Ureter (tissue), 1 donor: ENCODE measurements around a stretch of chr6.

DNA sequence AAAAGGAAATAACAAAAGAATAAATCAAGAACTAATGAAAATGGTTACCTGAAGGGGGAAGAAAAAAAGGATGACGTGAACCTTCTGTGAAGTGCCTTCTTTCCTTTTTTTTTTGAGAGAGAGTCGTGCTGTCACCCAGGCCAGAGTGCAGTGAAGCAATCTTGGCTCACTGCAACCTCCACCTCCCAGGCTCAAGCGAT lies 30.0 kb downstream of the RANBP9 start:
- PRO-cap: no peak

GRCh38 chr6:13702752-13704012 lies 8.5 kb downstream of the RANBP9 start:
- PRO-cap: no peak

- PRO-cap: no peak
Measured at GRCh38 chr6:13767193-13767921, 47.0 kb downstream of the MCUR1 start.

GRCh38 chr6:13793790-13794546 lies 20.4 kb downstream of the MCUR1 start:
- PRO-cap: no peak

DNA sequence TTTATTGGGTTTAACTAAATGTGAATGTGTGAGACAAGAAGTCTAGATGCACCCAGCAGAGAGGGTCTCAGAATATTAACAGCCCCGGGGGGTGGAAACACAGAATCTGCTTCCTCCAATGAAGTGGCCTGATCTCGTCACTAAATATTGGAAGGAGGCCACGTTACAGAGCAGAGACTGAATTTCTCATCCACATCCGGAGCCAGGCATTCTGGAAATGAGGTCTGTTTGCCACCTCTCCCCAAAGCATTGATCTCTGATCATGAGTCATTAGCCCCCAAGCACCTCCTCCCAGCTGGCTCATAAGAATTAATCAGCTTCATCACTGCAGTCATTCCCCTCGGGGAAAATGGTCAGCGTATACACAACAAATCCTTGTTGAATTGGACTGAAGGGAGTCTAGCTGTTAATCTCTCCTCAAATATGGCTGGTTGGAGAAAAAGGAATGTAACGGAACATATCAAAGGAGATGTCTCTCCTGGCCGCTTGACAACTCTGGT lies 76.5 kb downstream of the RNF182 start:
- PRO-cap: no peak

DNA sequence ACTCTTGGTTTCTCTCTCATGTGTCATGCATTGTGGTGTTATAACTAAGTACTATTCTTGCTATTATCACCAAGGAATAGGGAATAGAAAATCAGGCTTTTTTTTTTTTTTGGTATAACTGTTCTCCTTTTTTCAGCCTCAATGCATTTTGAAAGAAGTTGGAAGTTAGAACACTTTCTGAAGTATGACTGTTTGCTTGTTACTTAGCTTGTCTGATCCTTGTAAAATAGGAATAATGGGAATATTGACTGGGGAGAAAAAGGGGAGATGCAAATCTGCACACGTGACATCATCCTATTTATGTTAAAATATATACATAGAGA lies 26.1 kb upstream of the CD83 start:
- PRO-cap: no peak

GRCh38 chr6:14136072-14136924 lies 18.7 kb downstream of the CD83 start:
- PRO-cap: no peak

GRCh38 chr6:14258812-14259061 lies 141.2 kb downstream of the CD83 start:
- PRO-cap: unidirectional peak, plus-strand start at chr6:14258867

DNA sequence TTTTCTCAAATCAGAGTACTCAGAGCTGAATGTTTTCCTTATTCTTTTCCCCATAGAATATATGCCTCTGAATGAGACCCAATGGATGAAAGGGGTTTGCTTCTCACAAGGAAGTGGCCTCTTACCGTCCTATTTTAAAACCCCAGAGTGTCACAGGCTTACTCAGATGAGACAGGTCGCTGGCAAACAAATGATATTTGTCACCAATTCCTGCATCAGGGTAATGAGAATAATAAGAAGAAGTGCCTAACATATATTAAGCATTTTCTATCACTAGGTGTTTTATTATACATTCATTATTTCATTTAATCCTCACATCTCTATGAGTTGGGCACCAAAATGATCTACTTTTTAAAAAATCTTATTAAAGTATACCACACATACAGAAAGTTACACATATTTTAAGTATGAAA lies 538.7 kb downstream of the CD83 start:
- PRO-cap: no peak

DNA sequence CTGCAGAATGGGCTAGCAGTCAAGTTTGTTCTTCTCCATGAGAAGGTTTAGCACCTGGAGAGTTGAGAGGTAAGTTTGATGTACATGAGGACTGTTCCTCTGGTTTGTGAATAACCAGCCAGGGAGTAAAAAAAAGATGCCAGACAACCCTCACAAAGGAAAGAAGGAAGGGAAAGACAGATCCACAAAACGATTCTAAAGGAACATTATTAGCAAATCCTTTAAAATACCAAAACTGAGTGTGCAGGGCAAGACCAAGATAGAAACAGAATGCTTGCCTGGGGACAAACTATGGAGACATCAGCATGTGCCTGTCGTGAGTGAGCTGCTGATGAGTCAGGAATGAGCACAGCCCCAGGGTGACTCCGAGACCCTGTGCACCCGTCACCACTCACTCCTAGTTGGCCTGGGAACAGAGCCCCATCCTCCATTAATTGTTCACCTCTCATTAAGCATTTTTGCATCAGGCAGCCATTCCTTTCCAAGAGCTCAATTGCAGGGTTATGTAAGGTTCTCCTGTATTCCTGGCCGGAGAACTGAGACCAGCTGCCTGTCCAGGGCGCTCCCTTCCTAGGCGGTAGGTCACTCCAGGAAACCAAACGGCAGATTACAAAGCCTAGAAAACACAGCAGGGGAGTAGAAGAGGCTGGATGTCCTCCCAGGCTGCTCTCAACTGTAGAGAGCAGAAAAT lies 532.9 kb upstream of the JARID2 start:
- PRO-cap: no peak

DNA sequence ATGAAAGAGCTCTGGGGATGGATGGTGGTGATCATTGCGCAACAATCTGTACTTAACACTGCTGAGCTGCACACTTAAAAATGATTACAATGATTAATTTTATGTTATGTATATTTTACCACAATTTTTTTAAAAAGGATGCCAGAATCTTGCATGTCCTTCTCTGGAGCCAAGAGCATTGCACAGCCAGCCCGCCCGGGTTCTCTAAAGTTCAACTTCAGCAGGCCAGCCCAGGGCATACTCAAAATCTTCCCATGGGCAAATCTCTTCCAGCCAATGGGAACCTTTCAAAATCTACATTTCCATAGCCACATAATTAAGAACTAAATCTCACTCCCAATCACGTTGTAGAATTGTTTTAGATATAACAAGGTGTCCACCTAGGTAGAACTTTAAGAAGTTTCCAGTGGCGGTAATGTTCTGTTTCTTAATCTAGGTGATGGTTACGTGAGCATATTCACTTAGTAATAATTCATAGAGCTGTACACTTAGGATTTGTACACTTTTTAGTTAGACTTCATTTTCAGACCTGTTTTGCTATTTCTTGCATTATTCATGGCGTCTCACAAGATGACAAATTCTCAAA lies 518.5 kb upstream of the JARID2 start:
- PRO-cap: no peak

DNA sequence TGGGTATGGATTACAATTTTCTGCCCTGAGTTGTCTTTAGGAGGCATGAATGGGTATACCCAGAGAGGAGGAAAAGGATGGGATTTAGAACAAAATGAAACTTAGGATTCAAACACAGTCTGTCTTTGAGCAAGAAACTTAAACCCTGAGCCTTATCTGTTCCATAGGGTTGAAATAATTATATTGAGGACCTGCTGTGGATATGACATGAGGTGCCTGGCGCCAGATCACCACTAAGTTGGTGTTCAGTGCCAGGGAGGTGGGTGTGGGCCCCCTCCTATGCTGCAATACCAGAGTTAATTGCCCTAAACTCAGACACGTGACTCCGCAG lies 419.5 kb upstream of the JARID2 start:
- PRO-cap: no peak

GRCh38 chr6:14871228-14871635 lies 374.6 kb upstream of the JARID2 start:
- PRO-cap: no peak

DNA sequence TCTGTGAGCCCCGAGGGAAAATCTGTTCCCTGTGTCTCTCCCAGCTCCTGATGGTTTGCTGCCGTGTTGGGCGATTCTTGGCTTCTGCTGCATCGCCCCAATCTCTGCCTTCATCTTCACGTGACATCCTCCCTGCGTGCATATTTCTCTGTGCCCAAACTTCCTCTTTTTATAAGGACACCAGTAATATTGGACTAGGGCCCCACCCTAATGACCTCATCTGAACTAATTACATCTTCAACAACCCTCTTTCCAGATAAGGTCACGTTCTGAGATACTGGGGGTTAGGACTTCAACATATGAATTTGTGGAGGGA lies 355.7 kb upstream of the JARID2 start:
- PRO-cap: no peak

DNA sequence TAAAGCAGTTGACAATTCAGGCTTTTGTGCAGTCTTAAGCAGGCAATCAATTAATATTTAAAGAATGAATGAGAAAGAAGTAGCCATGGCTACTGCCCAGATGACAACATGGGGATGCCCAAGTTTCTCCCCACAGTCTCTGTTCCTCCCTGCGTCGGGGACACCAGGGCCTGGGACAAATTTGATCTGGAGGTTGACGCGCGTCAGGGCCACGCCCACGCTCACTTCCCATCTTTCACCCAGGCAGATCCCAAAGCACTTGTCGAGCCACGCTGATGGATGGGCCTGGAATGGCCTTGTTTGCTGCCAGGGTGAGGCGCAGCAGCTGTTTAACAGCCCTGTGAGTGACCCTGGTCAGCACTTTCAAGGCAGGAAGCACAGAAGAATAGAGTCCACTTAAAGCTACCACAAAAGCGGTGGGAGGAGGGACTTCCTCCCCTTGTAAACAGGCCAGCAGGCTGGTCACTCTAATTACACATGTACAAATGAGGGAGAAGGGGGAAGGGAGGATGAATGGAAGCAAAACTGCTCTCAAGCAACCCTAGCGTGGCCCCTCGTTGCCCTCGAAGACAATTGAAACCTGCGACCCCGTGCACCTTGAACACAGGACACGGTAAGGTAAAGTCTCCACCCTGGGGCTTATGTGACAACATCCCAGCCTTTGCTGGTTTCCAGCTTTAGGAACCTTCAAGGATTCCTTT lies 324.6 kb upstream of the JARID2 start:
- PRO-cap: no peak

GRCh38 chr6:15036474-15037355 lies 209.2 kb upstream of the JARID2 start:
- PRO-cap: no peak

- PRO-cap: no peak
Measured at GRCh38 chr6:15287695-15288489, 42.0 kb downstream of the JARID2 start.

- PRO-cap: no peak
Measured at GRCh38 chr6:15298939-15299480, 53.1 kb downstream of the JARID2 start.

- PRO-cap: no peak
Measured at GRCh38 chr6:15371744-15372058, 125.8 kb downstream of the JARID2 start.

DNA sequence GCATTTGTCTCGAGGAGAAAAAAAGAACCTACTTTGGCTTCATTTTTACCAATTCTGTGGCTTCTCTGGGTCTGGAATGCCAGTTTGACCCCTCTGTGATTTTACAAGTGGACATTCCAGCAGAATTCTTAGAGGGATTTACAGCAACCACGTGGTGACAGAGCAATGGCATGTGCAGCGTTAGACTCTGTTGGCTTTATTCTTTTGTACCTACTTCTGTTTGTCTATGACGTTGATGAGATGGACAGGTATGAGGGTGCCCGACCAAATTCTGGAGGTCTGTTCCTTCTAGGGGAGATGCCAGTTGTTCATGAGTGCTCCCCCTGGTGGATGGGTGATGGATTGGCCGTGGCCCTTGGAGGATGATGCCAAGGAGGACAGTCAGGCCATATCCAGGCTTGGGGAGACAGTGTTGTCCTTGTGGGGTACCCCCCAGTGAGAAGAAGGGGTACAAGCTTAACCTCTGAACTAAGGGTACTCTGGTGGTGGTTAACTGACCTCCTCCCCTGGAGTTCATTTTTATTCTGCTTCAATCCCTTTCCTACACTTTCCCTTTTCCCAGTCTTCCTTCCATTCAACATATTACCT lies 198.6 kb downstream of the DTNBP1 start:
- PRO-cap: no peak